Vein endothelial cell (primary cell): ENCODE results near the genes OR10C1 and OR2H2.

DNA sequence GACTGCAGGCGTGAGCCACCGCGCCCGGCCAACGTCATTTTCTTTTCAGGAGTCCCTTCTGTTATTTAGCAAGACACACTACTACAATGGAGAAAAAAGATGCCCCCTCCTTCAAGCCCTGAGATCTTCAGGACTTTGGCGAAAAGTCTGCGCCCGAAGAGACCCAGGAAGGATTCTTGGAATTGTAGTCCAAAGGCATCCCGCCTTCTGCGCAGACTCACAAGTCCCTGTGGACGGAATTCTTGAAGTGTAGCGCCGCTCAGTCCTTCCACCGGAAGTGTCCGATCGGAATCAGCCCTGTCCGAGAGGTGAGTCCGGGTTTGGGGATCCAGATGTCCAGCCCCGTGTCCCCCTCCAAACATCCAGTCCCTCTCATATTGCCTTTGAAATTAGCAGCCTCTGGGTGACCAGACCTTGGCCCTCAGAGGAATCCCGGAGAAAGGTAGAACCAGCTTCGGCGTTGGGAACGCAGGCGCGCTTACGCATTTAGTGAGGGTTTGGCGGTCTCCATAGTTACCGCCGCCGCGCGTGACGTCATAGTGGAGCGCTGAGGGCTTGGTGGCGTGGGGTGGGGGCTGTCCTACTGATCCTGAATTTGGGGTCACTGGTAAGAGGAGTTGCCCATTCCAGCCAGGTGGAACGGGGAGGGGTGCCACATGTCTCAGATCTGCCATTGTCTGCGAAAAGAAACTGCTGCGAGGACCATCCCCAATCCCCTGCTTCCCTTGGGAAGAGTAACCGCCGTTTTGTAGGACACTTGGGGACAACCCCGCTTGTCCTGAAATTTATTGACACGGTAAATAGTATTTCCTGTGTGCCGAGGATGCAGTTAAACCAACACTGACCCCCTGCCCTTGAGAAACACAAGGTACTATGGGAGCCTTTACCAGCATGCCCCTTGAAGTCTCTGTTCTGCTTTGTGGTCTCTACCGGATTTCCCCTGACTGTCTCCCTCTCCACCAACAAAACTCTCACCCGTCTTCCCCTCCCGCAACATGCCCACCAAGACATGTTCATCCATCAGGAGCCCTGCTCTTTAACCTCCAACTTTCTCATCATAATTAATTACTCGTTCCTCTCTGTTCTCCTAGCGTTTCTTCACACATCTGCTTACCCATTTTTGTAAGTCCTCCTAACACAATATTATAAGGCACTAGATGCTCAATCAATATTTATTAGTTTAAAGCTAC lies 690 bp downstream of the ZNF165 start:
- CAGE, long polyA plus RNA: no peak

DNA sequence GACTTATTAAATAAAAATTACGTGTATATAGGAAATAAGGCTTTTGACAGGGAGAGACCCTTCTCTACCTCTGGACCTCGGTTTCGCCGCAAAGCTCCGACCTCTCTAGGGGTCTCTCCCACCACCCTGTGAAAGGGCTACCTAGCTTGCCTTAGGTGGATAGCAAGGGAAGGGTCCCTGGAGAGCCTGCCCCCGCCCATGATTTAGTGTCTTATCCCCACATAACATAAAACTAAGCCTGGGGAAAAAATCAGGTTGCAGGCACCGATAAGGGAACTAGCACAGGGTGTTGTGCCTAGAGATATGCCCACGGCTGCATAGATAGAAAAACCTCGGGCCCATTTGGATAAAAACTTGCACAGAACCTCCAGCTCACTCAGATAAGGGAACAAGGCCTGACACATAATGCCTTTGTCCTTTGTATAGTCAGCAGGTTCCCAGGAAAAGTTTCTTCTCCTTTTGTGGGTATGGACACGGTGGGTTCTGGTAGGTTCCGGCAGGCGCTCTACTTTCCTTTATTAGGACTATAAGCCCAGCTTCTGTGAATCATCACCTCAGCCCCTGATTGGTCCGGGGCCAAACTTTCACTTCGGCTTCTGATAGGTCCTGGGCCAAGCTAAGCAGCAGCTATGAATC lies 839 bp downstream of the ZSCAN31 start:
- CAGE, long polyA plus RNA: no peak

- CAGE, long polyA plus RNA: no peak
Measured at GRCh38 chr6:28489727-28490762, 25.5 kb downstream of the GPX6 start.

DNA sequence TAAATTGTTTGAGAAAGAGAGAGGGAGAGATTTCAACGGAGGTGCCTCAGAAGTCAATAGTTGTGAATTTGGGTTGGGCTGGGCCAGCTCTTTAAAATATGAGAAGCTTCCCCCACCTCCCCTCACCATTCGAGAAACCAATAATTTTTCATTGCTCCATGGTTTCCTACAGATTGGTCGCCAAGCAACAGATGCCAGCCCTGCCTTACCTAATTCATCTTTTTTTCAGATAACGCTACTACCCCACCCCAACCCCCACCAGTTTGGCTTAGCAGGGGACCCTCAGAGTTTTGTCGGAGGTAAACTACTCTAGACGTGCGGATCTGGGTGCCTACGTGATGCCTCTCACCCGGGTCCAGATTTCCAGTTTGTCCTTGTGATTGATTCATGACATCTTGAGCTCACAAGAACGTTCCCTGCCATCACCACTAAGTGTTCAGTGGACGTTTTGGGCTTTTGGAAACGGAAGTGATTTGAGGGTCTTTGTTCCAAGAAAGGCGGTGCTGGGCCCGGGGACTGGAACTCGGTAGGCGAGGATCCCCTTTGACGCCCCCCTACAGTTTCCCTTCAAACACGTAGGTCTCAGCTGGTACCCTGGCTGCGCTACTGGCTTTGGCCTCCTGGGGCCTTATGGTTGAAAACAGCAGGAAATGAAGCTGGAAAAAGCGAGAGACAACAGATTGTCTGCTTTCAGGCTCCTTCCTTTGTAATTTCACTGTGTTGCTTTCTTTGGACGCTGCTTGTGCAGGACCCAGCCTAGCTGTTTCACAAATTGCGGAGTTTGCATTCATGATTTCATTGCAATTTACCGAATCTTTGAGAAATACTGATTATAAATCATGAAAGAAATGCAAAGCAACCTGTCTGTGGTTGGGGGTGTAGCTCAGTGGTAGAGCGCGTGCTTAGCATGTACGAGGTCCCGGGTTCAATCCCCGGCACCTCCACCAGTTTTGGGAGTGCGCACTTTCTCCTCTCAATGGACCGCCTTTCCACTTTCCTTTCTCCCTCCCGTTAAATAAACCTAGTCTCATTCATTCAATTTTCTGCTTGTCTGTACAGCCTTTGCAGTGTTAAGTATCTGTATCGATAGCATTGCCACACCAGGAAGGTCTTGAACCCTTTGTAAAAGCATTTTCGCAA lies 19.6 kb upstream of the SCAND3 start:
- CAGE, long polyA plus RNA: no peak

DNA sequence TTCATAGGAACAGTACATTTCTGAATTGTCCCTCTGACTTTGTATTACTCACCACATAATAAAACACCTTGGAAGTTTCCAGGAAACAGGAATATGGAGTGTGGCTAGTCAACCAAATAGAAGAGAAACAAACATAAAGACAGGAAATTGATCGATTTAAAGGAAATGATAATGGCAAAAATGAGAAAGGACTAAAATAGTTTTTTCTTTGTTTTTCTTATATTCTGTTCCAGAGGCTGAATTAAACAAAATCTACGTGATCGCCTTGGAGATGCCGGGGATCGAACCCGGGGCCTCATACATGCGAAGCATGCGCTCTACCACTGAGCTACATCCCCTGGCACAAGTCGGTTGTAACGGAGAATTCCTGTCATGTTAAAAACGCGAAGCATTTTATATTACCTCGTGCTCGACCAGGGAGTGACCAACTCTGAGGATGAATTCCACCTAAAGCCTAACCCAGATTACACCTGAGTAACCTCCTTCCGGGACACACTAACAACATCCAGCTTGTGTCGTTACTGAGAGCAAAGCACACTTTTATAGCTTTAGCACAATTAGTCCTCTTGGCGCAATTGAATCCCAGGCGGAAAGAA lies 86.6 kb upstream of the SCAND3 start:
- CAGE, long polyA plus RNA: no peak

DNA sequence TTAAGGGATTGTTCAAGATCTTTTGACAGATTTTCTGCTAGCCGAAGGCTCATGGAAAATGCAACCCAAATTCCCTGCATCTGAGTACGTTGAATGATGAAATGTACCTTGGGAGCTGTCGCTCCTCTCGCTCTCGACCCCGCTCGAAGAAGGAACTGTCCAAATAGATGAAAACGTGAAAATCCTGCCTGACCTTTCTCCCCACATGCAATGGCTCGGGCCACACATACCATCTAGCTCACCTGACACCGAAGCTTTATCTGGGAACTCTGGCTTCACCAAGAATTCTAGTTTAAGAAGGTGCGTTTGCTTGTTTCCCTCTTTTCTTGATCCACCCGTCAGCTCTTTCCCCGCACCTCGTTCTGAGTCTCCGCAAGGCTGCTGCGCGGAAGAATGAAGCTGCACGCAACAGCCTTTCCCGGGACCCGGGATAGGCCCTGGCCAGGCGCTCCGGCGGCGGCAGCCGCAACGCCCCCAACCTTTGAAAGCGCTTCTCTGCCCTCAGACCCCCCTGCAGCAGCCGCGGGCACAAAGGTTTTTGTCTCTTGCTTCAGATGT lies 87.1 kb upstream of the SCAND3 start:
- CAGE, long polyA plus RNA: no peak

- CAGE, long polyA plus RNA: no peak
Measured at GRCh38 chr6:28693129-28693964, 106.2 kb upstream of the SCAND3 start.

GRCh38 chr6:28720300-28720842 lies 133.3 kb upstream of the SCAND3 start:
- CAGE, long polyA plus RNA: no peak

- CAGE, long polyA plus RNA: no peak
Measured at GRCh38 chr6:28747146-28748326, 160.4 kb upstream of the SCAND3 start.

GRCh38 chr6:28789373-28790163 lies 134.2 kb downstream of the TRIM27 start:
- CAGE, long polyA plus RNA: no peak

- CAGE, long polyA plus RNA: no peak
Measured at GRCh38 chr6:28865965-28866180, 57.9 kb downstream of the TRIM27 start.

DNA sequence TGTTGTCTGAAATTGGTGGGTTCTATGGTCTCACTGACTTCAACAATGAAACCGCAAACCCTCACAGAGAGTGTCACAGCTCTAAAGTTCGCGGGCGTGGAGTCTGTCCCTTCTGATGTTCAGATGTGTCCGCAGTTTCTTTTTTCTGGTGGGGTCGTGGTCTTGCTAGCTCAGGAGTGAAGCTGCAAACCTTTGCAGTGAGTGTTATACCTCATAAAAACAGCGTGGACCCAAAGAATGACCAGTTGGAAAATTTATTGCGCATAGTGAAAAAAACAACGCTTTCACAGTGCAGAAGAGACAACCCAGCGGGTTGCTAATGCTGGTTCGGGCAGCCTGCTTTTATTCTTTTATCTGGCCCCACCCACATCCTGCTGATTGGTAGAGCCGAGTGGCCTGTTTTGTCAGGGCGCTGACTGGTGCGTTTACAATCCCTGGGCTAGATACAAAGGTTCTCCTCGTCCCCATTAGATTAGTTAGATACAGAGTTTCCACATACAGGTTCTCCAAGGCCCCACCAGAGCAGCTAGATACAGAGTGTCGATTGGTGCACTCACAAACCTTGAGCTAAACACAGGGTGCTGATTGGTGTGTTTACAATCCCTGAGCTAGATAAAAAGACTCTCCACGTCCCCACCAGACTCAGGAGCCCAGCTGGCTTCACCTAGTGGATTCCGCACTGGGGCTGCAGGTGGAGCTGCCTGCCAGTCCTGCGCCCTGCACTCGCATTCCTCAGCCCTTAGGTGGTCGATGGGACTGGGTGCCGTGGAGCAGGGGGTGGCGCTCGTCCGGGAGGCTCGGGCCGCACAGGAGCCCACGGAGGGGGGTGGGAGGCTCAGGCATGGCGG lies 51.7 kb downstream of the TRIM27 start:
- CAGE, long polyA plus RNA: no peak

- CAGE, long polyA plus RNA: no peak
Measured at GRCh38 chr6:28906175-28907255, 17.3 kb downstream of the TRIM27 start.

DNA sequence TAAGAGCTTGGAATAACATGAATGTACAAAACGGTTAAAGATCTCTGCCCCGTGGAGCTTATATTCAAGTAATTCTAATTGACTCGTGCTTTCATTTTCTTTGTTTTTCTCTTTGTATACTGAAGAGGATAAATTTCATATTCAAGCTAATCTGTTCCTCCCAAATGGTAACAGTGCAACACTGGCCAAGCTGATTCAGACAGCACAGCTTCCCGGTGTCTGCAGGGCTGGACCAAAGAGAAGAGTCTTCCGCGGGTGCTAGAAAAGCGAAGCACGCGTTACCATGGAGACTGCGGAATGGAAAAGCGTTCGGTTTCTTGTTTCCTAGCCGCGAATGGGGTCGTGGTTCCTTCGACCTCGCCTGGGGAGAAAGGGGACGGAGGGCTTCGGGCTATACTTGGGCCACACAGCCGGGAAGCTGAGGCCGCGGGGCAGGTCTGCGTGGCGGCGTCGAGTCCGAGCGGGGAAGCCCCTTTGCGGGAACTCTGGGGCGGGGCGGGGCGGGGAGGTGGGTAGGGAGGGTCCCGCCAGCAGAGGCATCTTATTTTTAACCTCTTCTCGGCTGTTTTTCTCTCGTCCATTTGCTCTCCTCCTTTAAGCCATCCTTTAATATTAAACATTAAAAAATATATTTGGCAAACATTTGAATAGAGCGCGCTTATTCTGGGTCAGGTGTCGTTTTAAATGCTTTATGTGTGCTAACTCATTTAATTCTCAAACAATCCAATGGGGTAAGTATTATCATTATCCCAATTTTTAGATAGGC lies 6.3 kb upstream of the ZNF311 start:
- CAGE, long polyA plus RNA: no peak

GRCh38 chr6:29438942-29439543 lies at the start of gene OR10C1:
TSS of gene OR10C1 (plus strand) at chr6:29439306.
- CAGE, long polyA plus RNA: no peak

DNA sequence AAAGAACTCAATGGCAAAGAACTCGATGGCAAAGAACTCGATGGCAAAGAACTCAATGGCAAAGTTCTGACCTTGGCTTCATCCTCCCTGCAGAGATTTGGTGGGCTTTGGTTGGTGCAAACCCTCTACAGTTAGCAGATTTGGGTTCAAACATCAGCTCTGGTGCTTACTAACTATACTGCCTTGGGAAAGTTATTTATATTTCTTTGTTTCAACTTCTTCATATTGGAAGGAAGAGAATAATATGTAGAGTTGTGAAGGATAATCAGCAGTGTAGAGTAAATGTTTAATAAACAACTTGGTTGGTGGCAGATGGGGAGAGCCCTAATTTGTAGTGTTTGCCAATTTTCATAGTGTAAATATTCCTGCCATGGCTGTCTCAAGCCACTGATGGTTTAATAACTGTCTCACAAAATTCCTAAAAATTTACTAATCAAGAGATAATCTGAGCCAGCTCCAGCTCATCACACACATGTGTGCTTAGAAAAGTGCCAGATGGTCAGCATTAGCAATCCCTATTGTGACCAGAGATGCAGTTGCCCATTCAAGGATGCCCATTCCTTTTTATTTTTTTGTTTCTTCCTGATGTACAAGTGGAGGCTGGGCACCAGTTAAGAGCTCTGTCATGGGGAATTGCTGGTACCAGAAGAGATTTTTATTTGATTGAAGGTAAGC lies at the start of gene OR2H2:
OR2H2 (plus strand) TSS at position 440 of the 675 bp plus-strand sequence.
- CAGE, long polyA plus RNA: no peak

DNA sequence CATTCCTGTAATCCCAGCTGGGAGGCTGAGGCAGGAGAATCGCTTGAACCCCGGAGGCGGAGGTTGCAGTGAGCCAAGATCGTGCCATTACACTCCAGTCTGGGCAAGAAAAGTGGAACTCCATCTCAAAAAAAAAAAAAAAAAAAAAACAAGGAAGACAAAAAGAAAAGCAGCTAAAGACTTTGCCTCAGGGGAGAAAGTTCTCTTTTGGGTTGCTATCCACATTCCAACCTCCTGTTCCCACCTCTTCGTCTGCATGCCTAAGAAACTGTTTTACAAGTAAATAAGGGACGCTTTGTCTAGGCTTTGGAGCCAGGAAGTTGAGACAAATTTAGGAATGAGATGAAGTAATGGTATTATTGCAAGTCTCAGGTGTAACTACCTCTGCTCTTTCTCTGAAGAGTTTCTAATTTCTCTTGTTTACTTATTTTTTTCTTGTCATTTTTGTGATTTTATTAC lies 4.8 kb downstream of the MOG start:
- CAGE, long polyA plus RNA: no peak

DNA sequence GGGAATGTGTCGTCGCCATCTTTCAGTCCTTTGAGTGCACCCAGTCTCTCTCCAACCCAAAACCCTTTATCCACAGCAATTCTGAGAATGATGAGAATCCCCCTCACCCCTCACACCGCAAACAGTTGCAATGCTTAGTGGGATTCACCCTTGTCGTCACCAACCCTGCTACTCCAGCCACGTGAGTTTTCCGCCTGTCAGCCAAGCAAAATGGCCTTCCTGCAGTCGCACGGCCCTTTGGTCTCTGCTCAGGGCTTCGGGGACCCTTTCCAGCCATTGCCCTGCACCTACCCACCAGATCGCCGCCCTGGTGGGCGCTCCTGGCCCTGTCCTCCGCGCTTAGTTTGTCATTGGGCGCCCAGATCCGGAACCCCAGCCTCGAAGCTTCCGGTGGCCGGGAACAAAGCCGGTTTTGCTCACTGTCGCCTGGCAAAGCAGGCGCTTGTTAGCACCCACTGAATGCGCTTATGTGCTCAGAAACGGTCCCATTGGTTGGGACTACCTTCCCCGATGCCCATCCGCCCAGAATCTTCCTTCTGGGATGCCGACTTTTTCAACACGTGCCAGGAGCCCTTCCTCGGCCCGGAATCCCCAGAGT lies 585 bp downstream of the ZFP57 start:
- CAGE, long polyA plus RNA: no peak

- CAGE, long polyA plus RNA: no peak
Measured at GRCh38 chr6:29759470-29759860, 36.2 kb downstream of the HLA-F start.

DNA sequence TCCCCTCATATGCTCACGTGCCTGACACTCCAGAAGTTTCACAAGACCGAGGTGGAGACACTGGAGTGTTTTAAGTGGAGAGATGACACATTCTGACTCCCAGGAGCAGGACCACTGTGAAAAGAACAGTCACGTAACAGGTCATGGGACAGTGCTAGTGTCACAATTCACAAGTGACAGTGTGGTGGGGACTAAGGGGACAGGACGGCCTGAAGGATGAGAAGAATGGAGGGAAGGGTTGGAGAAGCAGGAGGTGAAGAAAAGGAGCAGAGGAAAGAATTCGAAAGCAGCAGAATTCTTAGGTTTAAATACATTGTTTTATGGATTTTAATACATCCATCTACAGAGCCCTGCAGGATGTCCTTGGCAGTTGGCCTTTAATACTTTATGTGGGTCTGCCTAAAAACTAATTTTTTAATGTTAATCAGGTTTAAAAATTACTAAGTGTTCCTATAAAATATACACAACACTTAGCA lies 56.0 kb upstream of the HLA-A start:
- CAGE, long polyA plus RNA: no peak